Gastrocnemius medialis (tissue), 3 donors: ENCODE measurements around the genes CSNK1D and UTS2R.

GRCh38 chr17:82086985-82087608, 10.9 kb downstream of the FASN start:
- PRO-cap, result no peak
- RAMPAGE, long total RNA, 3 experiments, result no peak in any of the 3 experiments

DNA sequence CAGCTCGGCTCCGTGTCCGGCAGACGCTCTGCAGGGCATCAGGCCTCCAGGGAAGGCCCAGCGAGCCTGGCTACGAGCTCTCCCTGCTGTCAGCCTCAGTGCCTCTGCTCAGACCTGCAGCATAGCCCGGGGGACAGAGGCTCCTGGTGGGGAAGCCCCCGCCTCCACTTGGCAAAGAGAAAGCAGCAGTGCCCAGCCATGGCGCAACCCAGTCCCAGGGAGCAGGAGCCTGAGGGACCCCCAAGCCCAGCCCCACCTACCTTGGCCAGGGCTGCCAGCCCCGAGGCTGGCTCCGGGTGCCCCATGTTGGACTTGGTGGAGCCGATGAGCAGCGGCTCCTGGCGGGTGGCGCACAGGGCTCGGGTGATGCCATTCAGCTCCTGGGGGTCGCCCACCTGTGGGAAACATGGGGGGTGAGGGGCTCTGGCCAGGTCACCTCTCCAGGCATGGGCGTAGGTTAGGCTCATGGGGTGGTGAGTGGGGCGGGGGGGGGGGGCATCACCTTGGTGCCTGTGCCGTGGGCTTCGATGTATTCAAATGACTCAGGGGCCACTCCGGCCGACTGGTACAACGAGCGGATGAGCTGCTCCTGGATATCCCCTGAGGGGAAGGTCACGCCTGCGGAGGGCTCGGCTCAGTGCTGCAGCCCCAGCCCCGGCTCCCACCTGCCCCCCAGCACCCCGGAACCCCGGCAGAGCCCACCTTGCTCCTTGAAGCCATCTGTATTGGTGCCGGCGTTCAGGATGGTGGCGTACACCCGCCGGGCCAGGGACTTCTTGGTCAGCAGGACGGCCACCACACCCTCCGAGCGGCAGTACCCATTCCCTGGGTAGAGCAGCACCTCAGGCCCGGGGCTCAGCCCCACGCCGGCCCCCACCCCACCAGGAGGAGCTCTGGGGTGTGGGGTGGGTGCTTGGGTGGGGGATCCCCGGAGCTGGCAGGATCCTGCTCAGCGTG, 5.6 kb downstream of the FASN start:
- PRO-cap, result no peak
- RAMPAGE, long total RNA, 3 experiments, result no peak in any of the 3 experiments

GRCh38 chr17:82152416-82153305, 54.6 kb upstream of the FASN start:
- PRO-cap, result bidirectional peak, plus-strand start at chr17:82152849, minus-strand start at chr17:82152684
- RAMPAGE, long total RNA, 3 experiments, result no peak in any of the 3 experiments

GRCh38 chr17:82214055-82214432, 1.4 kb upstream of the CCDC57 start:
- PRO-cap, result no peak
- RAMPAGE, long total RNA, 3 experiments, result no peak in any of the 3 experiments

DNA sequence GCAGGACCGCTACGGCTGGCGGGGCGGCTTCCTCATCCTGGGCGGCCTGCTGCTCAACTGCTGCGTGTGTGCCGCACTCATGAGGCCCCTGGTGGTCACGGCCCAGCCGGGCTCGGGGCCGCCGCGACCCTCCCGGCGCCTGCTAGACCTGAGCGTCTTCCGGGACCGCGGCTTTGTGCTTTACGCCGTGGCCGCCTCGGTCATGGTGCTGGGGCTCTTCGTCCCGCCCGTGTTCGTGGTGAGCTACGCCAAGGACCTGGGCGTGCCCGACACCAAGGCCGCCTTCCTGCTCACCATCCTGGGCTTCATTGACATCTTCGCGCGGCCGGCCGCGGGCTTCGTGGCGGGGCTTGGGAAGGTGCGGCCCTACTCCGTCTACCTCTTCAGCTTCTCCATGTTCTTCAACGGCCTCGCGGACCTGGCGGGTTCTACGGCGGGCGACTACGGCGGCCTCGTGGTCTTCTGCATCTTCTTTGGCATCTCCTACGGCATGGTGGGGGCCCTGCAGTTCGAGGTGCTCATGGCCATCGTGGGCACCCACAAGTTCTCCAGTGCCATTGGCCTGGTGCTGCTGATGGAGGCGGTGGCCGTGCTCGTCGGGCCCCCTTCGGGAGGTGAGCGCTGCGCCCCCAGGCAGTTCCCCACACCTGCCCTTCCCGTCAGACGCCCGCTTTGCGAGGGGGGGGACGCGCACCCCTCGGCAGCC, 8.6 kb downstream of the SLC16A3 start:
- PRO-cap, result no peak
- RAMPAGE, long total RNA, 3 experiments, result no peak in any of the 3 experiments

DNA sequence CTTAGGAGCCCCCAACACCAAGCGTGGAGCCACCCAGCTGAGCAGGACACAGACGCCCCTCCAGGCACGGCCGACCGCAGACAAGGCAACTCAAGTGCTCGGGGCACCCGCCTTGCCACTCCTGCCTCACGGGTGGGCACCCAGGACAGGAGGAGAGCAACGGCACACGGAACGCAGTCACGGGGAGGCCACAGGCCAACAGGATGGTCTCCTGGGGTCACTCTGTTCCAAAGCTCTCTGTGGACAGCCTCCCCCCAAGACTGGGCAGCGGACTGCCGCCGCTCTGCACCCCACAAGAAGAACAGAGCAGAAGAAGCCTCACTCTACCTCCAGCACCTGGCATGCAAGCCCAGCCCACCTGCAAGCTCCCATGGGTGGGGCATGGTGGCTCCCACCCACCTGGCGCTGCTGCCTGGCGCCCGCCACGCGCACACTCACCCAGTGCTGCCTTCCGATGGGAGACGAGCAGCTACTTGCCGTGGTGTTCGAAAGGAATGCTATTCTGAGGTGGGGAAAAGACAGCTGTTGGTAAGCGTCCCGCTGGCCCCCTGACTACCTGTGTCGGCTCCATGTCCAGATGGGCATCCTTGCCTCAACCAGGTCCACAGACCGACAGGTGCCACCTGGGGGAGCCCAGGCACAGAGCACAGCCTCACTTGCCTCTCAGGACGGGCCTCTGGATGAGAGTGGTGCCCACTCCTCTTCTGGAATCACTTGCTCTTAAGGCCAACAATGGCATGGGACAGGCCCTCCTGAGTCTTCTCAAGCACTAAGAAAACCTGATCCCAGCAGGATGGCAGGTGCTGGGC, 16.9 kb downstream of the SLC16A3 start:
- PRO-cap, result no peak
- RAMPAGE, long total RNA, 3 experiments, result no peak in any of the 3 experiments

DNA sequence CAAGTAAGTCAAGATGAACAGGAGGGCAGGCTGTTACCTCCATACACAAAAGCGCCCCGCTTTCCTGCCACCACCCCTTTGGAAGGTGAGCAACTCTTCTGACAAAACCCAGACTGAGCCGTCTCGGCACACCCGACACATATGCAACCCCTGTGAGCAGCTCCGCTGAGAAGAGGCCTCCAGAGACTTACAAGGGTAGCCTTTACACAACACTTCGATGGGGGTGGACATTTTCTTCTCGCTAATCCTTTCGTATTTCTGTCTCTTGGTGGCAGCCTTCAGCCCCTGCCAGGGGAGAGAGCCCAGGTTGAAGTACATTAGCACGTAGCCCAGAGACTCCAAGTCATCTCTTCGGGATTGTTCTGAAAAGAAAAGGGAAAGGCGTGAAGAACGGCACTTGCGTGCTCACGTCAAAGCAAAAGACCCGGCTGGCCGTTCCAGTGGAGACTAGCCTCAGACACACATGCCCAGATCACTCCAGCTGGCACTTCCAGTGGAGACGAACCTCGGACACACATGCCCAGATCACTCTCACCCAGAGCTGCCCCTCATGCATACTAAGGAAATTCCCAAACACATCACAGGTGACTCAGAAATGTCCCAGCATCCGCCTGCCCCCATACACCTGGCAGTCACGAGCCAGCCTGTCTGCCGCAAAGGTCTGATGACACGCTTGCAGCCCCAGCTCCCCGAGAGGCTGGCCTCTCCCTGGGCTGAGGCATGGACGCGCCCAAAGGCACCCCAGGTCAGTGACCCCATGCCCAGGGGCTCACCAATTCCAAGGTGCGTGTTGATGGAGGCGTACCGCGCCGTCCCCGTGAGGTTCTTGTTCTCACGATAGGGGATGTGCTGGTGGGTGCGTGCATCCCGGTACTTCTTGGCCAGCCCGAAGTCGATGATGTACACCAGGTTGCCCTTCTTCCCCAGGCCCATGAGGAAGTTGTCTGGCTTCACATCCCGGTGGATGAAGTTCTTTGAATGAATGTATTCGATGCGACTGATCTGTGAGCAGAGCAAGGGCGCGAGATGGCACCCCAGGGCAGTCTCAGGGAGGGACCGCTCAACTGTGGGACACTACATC, 20.9 kb downstream of the CSNK1D start:
- PRO-cap, result no peak
- RAMPAGE, long total RNA, 3 experiments, result no peak in any of the 3 experiments

DNA sequence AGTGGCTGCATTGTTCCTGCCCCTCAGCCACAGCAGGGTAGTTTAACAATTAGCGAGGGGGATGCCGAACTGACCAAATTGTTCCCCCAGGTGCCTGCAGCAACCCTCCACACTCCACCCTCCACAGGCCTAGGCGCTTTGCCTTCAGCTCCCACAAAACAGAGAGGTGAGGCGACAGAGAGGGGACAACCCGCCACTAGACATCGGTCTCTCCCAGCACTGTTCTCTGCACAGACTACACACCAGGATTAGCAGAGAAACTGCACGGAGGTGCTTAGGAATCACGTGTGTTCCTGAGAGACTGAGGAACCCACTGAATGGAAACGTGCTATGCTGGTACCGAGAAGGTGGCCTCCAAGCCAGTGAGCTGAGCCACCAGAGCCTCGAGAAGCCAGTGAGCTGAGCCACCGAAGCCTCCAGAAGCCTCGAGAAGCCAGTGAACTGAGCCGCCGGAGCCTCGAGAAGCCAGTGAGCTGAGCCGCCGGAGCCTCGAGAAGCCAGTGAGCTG, 20.1 kb downstream of the CSNK1D start:
- PRO-cap, result no peak
- RAMPAGE, long total RNA, 3 experiments, result no peak in any of the 3 experiments

DNA sequence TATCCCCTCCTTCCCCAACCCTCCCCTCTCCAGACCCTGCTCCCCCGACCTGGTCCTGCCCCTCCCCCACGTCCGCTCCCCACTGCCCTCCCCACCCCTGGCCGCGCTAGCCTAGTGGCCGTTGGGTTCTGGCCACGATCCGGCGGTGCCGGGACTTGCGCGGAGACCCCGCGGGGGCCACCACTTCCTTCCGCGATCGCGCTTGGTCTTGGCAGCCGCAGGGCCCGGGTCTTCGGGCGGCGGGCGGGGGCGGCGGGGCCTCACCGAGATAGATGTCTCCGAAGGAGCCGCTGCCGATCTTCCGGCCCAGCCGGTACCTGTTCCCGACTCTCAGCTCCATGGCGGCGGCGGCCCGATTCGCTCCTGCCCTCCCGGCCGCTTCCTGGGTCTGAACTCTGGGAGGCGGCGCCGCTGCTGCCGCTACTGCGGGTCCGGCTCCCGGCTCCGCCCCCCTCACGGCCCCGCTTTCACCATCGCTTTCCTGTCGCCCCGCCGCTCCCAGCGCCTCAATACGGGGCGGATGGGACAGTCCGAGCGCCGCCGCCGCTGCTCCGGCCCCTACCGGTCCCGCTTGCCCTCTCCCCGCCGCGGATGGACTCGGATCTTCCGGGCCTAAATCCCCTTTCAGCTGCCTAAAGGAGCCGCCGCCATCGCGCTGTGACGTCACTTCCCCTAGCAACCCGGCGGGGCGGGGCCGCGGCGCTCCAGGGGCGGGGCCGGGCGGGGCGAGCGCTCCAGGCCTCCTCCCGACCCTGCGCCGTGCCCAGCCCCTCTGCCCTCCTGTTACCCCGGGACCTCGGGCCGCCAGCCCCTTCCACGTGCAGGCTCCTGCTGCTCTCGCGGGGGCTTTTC, at the start of gene CSNK1D:
Gene CSNK1D, minus strand, starts transcription at position 659 of the 852 bp plus-strand sequence.
- PRO-cap, result bidirectional peak, plus-strand start at position 736 of the sequence, minus-strand start at position 390 of the sequence
- RAMPAGE, long total RNA, 3 experiments, result start-site peak on the minus strand in 3 of 3 experiments, centred at positions 377 to 626 of the sequence, 75 to 207 reads per replicate

DNA sequence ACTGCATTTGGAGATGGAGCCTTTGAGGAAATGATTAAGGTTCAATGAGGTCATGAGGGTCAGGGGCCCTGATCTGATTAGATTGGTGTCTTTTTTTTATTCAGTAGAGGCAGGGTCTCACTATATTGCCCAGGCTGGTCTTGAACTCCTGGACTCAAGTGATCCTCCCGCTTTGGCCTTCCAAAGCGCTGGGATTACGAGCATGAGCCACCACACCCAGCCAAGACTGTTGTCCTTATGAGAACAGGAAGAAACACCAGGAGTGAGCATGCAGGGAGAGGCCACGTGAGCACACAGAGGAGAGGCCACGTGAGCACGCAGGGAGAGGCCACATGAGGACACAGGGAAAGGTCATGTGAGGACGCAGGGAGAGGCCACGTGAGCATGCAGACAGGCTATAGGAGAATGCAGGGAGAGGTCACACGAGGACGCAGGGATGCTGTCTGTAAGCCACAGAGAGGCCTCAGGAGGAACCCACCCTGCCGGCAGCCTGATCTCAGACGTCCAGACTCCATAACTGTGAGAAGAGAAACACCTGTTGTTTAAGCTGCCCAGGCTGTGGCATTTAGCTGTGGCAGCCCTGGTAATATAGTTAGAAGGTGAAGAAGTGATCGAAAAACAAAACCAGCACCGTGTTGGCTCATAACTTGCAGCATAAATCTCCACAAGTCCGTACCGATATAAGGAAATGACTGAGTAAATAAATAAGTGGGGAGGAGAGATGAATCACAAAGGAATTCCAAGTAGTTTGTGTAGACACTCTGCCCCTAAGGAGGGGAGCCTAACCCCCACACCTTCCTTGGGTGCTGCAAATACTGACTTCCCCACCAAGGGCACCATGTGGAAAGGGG, 14.6 kb upstream of the CSNK1D start:
- PRO-cap, result bidirectional peak, plus-strand start at position 421 of the sequence, minus-strand start at position 237 of the sequence
- RAMPAGE, long total RNA, 3 experiments, result no peak in any of the 3 experiments

GRCh38 chr17:82292074-82293477, 19.1 kb upstream of the CSNK1D start:
- PRO-cap, result bidirectional peak, plus-strand start at chr17:82292976, minus-strand start at chr17:82292803
- RAMPAGE, long total RNA, 3 experiments, result no peak in any of the 3 experiments

DNA sequence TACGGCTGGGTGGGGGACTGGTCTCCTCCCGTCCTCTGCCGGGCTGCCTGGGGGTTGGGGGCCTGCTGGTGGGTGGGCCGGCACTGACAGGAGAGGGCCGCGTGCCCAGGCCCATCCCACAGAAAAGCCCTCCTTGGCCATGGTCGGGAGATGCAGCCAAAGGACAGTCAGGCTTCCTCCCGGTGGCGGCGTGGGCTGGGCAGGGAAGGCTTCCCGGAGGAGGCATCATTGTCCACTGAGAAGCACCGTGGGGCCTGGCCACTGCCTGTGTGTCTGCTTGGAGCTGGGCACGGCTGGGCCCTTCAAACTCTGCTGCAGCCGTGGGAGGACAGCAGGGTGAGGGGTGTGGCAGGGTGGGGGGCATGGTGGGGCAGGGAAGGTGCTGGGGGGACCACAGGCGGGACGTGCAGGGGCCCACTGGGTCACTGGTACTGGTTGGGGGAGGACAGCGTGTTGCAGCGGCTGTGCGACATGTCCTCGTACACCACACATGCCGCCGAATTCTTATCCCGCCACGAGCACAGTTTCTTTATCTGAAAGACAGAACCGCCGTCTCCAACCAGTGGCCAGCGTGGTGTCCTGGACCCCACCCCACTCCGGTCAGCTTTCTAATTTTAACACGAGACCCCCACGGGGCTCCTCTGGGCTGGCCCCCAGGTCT, 2.4 kb downstream of the CD7 start:
- PRO-cap, result no peak
- RAMPAGE, long total RNA, 3 experiments, result no peak in any of the 3 experiments

GRCh38 chr17:82316544-82317035, 818 bp downstream of the CD7 start:
- PRO-cap, result no peak
- RAMPAGE, long total RNA, 3 experiments, result no peak in any of the 3 experiments

DNA sequence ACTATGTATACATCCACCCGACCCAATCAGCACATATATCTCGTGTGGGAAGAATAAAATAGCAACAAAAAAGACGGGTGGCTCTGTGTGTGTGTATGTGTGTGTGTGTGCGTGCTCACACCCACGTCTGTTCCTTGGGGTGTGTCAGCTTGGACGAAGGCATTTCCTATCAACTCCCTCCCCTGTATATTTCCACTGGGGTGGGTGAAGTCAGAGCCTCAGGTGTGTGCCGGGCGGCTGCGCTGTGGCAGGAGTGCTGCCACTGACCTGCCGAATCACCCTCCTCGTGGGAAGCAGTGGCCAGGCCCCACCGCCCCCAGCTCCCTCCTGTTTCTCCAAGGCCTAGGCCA, 7.6 kb upstream of the CD7 start:
- PRO-cap, result no peak
- RAMPAGE, long total RNA, 3 experiments, result no peak in any of the 3 experiments

- PRO-cap, result no peak
- RAMPAGE, long total RNA, 3 experiments, result no peak in any of the 3 experiments
Observed at GRCh38 chr17:82371369-82371882, at the start of gene UTS2R. UTS2R (plus strand) TSS chr17:82371765.

DNA sequence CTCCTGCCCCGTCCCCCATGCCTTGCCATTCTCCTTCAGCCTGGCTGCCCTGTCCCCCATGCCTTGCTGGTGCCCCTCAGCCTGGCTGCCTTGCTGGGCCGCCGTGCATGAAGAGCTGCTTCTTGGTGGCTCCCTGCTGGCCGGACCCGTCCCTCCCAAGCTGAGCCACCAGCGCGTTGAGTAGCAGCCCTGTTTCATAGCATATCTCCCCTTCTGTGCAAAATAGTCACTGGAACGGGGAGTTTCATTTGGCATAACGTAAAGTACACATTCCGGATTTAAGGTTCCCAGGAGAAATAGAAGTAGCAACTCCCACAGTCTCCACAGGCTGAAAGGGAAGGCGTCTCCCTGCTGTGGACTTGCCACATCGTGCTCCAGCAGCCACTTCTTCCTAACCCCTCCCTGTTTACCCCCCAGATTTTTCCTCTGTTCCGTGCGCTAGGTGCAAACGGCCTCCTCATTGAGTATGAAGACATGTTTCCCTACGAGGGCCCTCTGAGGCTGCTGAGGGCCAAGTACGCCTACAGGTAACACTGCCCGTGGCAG, 5.7 kb upstream of the OGFOD3 start:
- PRO-cap, result no peak
- RAMPAGE, long total RNA, 3 experiments, result no peak in any of the 3 experiments

GRCh38 chr17:82439921-82441255, 10.2 kb downstream of the CYBC1 start:
- PRO-cap, result no peak
- RAMPAGE, long total RNA, 3 experiments, result no peak in any of the 3 experiments

DNA sequence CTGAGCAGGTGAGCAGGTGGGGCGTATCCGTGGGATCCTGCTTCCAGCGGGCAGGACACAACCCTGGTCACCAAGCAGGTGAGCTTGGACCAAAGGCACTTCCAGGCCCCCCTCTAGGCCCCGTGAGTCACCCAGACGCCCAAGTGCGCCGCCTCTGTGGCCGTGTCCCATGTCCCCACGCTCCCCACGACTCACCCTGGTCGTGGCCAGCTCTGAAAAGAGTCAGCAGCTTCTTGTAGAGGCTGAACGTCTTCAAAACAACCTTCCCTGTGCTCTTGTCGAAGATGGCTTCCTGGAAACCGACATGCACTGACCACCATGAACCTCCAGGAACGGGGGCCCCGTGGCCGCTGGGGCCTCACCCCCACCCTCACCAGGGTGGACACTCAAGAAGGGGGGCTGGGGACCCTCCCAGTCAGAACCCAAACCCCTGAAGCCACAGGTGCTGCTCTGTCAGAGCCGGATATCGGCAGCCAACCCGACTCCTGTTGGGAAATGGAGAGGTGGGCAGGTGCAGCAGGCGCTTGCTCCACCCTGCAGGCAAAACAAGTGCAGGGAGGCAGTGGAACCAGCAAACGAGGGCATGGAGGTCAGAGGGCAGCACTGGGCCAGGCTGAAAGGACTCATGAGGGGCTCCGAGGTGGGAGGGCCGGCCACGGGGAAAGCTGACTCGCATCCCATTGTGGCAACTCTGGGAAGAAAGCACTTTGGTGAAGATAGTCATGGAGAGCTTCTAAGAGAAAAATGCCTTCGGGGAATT, 4.7 kb downstream of the CYBC1 start:
- PRO-cap, result no peak
- RAMPAGE, long total RNA, 3 experiments, result no peak in any of the 3 experiments

DNA sequence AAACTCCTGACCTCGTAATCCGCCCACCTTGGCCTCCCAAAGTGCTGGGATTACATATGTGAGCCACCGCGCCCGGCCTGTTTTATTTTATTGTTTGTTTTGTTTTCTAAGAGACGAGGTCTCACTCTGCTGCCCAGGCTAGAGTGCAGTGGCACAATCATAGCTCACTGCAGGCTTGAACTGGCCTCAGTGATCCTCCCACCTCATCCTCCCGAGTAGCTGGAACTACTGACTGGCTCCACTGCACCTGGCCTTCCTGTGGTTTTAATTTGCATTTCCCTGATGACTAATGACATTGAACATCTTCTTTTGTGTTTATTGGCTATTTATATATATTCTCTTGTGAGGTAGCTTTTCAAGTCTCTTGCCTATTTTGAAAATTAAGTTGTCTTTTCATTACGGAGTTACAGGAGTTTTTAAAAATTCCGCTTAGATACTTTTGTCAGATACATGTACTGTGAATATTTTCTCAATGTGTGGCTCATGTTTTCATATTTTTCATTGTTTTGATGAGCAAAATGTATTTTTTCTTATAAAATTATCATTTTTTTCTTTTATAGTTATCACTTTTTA, 13.0 kb upstream of the FOXK2 start:
- PRO-cap, result no peak
- RAMPAGE, long total RNA, 3 experiments, result no peak in any of the 3 experiments

DNA sequence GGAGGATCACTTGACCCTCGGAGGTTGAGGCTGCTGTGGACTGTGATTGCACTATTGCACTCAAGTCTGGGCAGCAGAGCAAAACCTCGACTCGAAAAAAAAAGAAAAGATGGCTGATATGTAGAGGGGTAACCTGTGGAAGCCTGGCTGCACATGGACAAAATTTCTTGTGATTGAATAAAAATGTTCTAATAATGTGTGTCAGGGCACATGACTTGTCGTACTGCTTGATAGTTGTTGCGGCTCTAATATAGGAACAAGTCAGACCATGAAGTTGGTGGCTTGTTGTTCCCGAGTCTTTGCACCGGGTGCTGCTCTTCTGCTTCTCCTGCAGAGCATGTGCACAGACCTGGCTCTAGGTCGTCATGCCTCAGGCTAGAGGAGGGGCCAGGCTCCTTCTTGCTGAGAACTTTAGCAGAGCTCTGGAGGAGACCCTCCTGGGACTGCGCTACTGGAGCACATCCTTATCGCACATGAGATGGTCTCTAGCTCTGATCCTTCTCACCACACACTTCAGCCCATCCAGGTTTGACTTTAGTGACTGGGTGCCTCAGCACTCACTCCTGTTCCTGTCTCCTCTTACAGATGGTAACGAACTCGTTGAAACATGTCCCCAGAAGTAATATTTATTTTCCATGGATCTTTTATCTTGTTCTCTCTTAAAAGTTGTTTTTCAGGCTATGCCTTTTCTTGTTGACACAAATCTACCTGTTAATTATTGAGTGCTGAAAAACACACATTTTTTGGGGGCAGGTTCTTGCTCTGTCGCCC, 14.8 kb downstream of the FOXK2 start:
- PRO-cap, result no peak
- RAMPAGE, long total RNA, 3 experiments, result no peak in any of the 3 experiments